Metastatic Lung Carcinoma in the Adrenal Gland (tissue), 1 donor: ENCODE measurements around a stretch of chr11.

- PRO-cap = bidirectional peak, plus-strand start at chr11:68296936, minus-strand start at chr11:68296864
Observed at GRCh38 chr11:68296662-68297391, 15.6 kb upstream of the LRP5 start.

DNA sequence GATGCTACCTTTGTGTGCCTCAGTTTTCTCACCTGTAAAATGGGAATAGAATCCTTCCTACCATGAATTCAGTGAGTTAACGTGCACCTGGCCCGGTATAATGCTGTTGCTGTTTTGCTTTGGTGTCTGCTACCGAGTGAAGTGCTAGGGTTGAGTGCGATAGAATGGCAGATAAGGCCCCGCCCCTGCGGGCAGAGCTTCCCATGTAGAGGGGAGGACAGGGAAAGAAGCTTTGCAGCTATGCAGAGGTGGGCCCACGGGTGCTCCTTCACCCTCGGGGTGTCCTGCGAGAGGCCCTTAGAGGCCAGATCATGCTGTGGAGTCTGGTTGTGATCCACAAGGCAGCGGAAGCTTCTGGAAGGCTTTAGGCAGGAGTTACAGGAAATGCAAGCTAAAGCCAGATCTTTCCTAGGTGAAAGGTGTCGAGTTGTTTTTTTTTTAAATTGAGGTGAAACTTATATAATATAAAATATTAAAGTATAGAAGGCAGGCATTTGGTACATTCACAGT lies 3.2 kb downstream of the LRP5 start:
- PRO-cap = no peak

- PRO-cap = no peak
Observed at GRCh38 chr11:68330781-68332078, 18.8 kb downstream of the LRP5 start.

DNA sequence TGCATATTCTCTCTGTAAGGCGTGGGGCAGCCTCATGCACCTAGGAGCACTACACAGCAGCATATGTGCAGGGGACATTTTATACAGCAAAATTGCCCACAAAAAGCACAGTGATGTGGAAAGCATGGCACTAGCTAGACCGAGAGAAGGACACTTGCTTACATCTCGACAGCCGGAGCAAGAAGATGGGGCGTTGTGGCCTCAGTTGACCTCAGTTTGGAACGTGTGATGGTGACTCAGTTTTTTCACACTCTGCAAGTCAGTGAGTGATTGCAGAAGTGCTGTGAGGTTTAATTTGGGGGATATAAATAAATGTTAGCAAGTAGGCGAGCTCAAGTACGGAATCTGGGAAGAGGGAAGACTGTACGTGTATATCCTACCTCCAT lies 23.3 kb downstream of the LRP5 start:
- PRO-cap = no peak

- PRO-cap = bidirectional peak, plus-strand start at chr11:68342856, minus-strand start at chr11:68342706
Observed at GRCh38 chr11:68342317-68343352, 30.2 kb downstream of the LRP5 start.

- PRO-cap = no peak
Observed at GRCh38 chr11:68373506-68374086, 61.2 kb downstream of the LRP5 start.

- PRO-cap = bidirectional peak, plus-strand start at chr11:68380732, minus-strand start at chr11:68380435
Observed at GRCh38 chr11:68380344-68381091, 68.1 kb downstream of the LRP5 start.

- PRO-cap = no peak
Observed at GRCh38 chr11:68460882-68461967, 673 bp downstream of the PPP6R3 start.

GRCh38 chr11:68469903-68470699 lies 9.5 kb downstream of the PPP6R3 start:
- PRO-cap = no peak

GRCh38 chr11:68547963-68548362 lies 87.4 kb downstream of the PPP6R3 start:
- PRO-cap = no peak

DNA sequence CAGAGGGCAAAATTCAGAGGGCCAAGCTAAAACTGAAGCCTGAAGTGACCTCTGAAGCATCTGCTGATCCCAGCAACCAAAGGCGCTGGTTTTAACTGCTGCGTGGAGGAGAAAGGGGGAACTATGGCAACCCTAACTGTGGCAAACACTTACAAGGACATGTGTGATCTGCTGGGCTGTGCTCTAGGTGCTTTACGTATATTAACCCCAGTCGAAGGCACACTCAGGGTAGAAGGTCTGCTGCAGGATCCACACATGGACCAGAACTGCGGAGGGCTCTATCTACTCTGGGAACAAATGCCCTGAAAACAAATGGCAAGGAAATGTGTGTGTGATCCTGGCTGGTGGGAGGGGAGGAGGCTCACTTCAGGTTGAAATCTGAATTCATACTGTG lies 25.4 kb downstream of the TESMIN start:
- PRO-cap = no peak

DNA sequence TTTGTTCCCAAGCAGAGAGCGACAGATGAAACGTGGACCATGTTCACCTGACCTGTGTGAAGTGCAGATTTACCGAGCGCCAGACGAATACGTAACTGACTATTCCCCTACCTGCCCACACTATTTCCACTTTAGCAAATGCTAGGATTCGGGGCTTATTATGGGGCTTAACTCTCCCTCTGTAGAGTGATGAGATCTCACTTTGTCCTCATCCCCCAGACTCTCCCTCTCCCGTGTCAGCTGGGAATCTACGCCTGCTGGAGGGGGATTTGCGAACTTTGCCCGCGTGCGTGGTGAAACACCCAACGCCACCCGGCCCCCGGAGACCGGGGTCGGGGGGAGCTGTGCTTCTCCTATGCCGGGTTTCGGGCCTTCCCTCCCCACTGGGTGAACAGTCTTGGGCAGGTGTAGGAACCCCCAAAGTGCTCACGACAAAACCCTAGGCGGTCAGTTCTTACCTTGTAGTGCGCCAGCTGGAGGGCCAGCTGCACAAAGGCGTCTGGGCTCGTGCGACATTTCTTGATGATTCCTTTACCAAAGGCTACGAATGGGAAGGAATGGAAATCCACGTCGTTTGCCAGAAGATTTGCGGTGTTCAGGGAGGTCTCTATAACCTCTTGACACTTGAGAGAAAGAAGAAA lies 21.6 kb upstream of the TESMIN start:
- PRO-cap = no peak

DNA sequence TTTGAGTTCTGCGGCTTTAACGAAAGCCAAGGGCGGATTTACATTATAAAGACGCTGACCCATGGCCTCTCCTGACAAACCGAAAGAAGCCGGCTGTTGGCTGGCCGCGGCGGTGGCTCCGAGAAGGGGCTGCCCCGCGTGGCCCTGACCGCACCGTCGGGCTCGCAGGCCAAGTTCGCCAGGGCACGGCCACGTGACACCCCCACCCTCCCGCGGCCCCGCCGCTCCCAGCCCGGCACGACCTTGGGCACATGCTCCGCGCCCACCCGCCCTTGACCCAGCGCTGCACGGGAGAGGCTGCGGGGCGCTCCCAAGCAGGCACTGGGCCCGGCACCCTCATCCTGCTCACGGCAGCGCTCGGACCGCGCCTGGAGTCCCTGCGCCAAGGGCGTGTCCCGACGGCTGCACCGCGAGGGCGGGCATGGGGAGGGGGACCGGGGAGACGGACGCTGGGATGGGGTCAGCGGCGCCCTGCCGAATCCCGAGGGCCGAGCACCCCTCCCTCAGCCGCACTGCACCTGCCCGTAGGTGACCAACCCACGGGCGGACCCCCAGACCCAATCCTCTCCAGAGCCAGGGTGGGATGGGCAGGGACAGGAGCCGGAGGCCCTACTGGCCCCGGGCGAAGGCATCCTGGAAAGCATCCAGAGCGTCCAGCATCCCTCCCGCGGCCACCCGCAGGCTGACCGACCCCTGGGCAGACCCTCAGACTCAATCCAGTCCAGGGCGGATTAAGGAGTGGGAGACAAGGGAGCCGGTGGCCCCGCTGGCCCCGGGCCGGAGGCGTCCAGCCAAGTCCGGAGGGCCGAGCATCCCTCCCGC lies 828 bp downstream of the CPT1A start:
- PRO-cap = bidirectional peak, plus-strand start at position 440 of the sequence, minus-strand start at position 370 of the sequence

GRCh38 chr11:68962946-68963298 lies 17.9 kb downstream of the MRGPRD start:
- PRO-cap = no peak

DNA sequence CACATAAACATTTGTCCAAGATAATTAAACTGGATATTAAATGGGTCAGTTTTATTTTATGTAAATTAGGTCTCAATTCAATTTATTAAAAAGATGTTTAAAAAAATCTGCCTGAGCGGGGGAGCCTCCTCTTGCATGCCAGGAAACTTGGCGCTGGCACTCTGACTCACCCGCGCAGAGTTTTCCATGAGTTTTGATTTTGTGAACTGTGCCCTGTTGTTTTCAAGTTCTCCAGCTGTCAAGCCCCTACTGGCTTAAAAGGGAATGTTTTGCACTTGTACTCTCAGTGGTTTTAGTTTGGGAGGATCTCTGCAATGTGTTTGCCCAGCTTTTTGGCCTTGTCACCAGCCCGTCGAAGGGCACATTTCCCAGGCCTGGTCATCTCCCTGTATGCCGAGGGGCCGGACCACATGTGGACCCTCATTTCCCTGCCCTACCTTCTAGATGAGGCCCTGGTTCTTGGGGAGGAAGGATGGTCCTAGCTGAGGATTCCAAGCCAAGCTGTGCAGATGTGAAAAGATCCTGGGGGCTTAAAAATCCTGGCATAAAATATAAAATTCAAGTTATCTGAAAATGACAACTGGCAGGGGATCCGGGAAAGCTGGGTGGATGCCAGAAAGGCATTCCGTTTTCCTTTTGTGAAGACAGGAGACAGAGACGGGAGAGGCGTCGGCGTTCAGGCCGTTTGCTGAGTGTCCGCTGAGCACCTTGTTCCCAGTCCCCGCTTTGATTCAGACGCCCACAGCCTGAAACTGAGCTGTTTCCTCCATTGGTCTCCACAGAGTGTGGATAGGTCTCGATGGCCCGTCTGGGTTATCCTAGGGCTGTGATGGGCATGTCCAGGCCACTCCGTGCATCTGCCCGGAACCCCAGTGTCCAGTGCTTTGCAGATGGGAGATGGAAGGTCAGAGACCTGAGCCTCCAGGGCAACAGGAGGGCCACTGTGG lies 12.0 kb downstream of the MRGPRF start:
- PRO-cap = no peak

- PRO-cap = no peak
Observed at GRCh38 chr11:69018625-69019348, 5.7 kb upstream of the MRGPRF start.

GRCh38 chr11:69035974-69036311 lies 12.8 kb upstream of the TPCN2 start:
- PRO-cap = no peak

DNA sequence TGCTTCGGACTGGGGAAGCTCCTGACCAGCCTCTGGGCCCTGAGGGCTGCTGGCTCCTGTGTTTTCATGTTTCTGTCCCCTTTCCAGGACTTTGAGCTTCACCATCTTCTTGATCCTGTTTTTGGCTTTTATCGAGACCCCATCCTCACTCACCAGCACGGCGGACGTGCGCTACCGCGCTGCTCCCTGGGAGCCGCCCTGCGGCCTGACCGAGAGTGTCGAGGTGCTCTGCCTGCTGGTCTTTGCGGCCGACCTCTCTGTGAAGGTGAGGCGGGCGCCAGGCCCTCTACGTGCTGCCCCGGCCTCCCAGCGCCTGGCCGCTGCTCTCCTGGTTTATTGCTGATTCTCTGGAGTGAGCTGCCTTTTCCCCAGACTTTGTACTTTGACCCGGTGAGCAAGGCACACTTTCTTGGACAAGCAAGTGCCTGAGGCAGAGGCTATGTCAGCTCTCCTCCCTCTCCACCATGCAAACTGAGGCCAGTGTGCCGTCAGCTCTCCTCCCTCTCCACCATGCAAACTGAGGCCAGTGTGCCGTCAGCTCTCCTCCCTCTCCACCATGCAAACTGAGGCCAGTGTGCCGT lies 6.4 kb downstream of the TPCN2 start:
- PRO-cap = unidirectional peak, minus-strand start at position 338 of the sequence

GRCh38 chr11:69067284-69067666 lies 18.5 kb downstream of the TPCN2 start:
- PRO-cap = no peak

GRCh38 chr11:69138280-69138624 lies 17.5 kb upstream of the SMIM38 start:
- PRO-cap = unidirectional peak, plus-strand start at chr11:69138524